Breast epithelium (tissue), 2 donors: ENCODE measurements around a stretch of chr15.

DNA sequence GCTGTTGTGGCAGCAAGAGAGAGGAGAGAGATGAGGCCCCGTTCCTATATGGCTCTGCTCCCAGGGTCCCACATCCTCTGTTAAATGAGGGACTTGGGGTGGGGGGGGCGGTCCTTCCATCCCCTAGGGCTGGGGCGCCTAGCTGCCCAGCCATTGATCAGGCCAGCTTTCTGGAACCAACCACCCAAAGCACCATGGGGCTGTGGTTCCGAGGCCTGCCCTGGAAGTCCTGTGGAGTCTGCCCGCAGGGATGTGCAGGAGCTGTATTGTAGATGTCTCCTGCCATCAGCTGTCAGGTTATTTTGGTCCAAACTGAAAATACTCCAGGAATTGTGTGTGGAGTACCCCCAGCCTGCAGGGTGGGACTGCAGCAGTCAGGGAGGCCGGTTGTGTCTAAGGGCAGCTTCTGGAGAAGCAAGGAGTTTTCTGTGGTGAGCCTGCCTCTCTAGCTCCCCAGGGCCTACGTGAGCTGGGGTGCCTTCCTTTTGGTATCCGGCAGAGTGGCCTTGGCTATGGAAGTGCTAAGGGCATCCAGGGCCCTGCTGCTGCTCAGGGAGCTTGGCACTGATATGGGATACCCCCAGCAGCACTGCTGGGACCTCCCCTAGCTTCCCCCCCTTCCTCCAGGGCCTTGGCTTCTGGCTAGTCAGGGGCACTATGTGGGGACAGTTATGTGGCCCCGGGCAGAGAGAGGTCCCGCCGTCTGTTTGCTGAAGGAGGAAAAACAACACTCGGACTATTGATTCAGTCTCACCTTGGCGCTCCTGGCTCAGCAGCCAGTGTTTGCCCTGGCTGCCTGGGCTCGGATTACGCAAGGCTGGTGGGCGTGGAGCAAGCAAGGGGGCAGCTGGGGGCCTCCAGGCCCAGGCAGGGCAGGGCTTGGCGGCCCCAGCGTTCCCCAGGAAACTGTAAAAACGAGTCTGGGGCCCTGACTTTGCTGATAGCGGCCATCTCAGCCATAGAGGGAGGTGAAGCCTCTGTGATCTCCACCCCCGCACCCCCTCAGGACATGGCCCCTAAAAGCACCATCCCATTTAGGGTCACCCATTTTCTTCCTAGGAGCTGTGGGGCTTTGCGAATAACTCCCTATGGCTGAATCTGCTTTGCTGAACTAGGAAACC, 5.5 kb downstream of the FURIN start:
- PRO-cap = no peak
- RAMPAGE, long total RNA, 2 experiments = no peak in any of the 2 experiments

GRCh38 chr15:90876177-90876710, 7.9 kb downstream of the FURIN start:
- PRO-cap = no peak
- RAMPAGE, long total RNA, 2 experiments = no peak in any of the 2 experiments

DNA sequence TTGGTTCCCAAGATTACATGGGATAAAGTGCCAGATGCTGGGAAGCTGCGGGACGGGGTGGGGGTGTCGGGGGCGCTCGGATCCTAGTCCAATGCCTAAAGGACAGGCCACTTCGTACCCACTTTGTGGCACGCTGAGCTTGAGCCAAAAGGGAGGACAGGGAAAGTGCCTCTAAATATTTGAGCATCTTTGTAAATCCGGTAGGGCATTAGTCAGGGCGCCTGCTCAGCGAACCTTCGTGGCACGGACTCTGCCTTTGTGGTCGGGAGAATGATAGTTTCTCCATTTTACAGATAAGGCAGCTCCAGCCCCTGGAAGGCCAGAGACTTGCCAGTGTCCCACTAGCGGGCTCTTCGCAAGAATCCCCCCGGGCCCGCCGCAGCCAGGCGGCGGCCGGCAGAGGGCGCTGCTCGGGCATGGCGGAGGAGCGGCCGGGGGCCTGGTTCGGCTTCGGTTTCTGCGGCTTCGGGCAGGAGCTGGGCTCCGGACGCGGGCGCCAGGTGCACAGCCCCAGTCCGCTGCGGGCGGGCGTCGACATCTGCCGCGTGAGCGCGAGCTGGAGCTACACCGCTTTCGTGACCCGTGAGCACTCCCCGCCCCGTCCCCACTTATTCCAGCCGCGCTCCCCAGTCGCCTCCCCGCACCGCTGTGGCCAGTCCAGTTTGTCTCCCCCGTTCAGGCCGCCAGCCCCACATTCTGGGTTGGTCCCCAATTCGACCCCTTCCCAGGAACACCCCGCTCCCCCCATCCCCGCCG, 1.8 kb downstream of the RCCD1 start:
- PRO-cap = unidirectional peak, plus-strand start at position 417 of the sequence; unidirectional peak, plus-strand start at position 472 of the sequence; unidirectional peak, plus-strand start at position 513 of the sequence
- RAMPAGE, long total RNA, 2 experiments = no peak in any of the 2 experiments

DNA sequence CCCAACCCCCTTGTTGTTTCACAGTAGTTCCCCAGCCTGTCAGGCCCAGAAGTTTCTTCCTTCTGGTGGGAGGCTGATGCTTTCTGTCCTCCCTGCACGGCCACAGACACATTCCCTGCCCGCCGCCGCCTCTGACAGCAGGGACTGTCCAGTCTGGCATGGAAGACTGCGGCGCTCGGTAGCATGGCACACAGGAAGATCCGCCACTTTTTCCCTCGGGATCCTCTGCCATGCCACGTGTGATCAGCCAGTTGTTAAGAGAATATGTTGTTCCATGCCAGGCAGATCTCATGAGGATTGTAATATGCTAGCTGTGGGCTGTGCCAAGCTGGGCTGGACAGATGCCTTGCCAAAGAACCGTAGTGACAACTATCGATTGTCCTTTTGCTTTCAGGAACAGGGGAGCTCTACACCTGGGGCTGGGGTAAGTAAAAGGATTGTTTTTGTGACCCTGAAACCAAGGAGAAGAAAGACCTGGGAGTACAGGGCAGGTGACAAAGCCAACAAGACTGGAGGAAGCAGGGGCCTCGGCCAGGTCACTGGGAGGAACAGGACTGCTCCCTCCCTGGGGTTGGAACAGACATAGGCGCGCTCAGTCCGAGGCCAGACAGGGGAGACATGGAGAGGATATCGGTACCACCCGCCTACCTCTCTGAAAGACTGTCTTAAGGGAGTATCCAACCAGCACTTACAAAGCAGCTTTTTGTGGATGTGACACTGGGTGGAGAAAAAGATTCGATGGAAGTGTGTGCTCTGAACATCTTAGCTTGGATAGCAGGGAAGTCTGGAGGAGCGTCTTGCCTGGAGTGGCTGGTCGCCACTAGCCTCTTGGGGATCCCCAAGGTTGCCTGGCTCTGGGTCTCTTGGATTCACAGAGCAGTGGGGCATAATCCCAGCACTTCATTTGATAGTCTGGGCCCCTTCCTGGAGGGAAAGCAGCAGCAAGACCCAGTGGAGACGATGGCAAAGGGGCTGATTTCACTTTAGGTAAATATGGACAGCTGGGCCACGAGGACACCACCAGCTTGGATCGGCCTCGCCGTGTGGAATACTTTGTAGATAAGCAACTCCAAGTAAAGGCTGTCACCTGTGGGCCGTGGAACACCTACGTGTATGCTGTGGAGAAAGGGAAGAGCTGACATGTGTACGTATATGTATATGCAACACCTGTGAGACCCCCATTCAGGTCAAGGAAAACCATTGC, 6.3 kb downstream of the RCCD1 start:
- PRO-cap = no peak
- RAMPAGE, long total RNA, 2 experiments = no peak in any of the 2 experiments

DNA sequence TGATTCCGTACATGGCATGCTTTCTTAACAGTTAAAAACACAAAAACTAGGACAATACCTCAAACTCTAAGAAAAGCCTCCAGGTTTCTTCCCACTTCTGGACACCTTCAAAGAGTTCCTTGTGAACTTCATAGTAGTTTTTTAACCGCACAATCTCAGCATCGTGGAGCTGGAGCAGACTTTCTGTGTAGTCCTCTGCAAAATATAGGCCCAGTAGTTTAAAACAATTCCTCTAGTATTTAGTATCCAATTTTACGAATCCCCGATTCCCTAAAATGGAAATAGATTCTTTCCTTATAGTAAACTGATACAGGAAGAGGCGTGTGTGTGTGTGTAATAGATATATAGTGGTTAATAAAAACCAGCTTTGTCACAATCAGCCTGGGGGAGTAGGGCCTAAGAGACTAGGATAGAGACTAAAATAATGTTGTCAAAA, 15.2 kb downstream of the PRC1 start:
- PRO-cap = no peak
- RAMPAGE, long total RNA, 2 experiments = no peak in any of the 2 experiments

- PRO-cap = no peak
- RAMPAGE, long total RNA, 2 experiments = no peak in any of the 2 experiments
Measured at GRCh38 chr15:91801974-91802743, 51.3 kb upstream of the SLCO3A1 start.

- PRO-cap = no peak
- RAMPAGE, long total RNA, 2 experiments = no peak in any of the 2 experiments
Measured at GRCh38 chr15:91854098-91855272, 977 bp downstream of the SLCO3A1 start.

GRCh38 chr15:91857168-91858282, 4.0 kb downstream of the SLCO3A1 start:
- PRO-cap = no peak
- RAMPAGE, long total RNA, 2 experiments = no peak in any of the 2 experiments

DNA sequence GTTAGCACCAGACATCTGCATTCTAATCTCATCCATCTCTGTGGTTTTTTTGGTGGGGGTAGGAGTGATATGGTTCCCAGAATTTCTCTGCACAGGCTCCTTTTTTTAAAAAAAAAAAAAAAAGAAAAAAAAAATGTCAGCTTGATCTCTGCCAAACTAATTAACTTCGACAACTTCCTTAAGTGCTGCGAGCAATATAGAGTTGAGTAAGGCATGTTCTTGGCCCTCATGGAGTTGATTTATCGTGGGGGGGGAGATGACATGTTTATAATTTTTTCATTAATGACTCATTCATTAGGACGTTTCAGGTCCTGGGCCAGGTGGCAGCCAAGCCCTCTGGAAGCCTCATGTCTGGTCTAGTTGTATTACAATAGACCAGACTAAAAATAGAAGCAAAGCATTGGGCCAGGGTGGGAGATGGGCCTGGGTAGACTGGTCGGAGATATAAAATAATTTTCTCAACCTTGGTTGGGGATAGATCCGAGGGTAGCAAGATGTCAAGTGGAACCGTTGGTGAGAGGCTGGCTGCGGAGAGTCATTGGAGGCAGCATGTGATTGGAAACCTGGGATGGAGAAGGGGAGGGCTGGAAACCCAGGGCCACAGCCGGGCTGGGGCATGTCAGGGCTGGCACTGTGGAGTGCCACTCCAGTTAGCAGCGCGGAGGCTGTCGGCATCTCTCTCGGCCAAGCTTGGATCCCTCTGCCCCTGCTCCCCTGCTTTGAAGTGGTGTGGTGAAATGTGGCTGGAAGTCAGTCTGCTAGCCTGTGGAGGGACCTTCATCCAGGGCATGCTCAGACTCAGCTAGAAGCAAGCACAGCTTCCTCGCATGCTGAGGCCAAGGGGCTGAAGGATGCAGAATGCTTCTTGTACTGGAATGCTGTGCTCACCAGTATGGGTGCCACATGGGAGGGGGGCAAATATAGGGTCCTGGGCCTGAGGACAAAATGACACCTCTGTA, 13.2 kb downstream of the SLCO3A1 start:
- PRO-cap = no peak
- RAMPAGE, long total RNA, 2 experiments = no peak in any of the 2 experiments

- PRO-cap = bidirectional peak, plus-strand start at chr15:92820575, minus-strand start at chr15:92820384
- RAMPAGE, long total RNA, 2 experiments = no peak in any of the 2 experiments
Measured at GRCh38 chr15:92820016-92821122, 79.8 kb upstream of the CHD2 start.

GRCh38 chr15:92869889-92870600, 30.1 kb upstream of the CHD2 start:
- PRO-cap = no peak
- RAMPAGE, long total RNA, 2 experiments = no peak in any of the 2 experiments

GRCh38 chr15:92881727-92882486, 18.2 kb upstream of the CHD2 start:
- PRO-cap = bidirectional peak, plus-strand start at chr15:92882668, minus-strand start at chr15:92882386
- RAMPAGE, long total RNA, 2 experiments = start-site peak on the minus strand in 2 of 2 experiments, at chr15:92882300-92882389 at its widest, 12 to 28 reads per replicate

DNA sequence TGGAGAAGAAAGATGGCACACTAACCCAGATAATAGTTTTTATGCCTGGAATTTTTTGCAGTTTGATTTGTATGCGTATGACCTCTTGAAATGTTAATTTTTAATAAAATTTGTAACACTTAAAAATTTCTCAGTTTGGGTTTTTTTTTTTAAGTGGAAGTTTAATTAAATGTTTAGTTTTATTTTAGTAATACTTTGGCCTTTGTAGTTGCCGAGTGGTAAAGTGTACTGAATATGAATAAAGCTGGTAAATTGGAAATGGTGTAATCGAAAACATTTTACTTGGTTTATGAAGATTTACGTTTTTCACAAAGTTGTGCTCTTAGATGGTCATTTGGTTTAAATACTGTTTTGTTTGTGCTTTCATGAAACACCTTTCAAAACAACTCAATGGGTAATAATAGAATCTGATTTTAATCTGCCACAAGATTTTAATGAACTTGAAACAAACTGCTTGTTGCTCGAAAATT, 2.1 kb upstream of the CHD2 start:
- PRO-cap = no peak
- RAMPAGE, long total RNA, 2 experiments = no peak in any of the 2 experiments

GRCh38 chr15:92904942-92905935, 5.1 kb downstream of the CHD2 start:
- PRO-cap = no peak
- RAMPAGE, long total RNA, 2 experiments = no peak in any of the 2 experiments

DNA sequence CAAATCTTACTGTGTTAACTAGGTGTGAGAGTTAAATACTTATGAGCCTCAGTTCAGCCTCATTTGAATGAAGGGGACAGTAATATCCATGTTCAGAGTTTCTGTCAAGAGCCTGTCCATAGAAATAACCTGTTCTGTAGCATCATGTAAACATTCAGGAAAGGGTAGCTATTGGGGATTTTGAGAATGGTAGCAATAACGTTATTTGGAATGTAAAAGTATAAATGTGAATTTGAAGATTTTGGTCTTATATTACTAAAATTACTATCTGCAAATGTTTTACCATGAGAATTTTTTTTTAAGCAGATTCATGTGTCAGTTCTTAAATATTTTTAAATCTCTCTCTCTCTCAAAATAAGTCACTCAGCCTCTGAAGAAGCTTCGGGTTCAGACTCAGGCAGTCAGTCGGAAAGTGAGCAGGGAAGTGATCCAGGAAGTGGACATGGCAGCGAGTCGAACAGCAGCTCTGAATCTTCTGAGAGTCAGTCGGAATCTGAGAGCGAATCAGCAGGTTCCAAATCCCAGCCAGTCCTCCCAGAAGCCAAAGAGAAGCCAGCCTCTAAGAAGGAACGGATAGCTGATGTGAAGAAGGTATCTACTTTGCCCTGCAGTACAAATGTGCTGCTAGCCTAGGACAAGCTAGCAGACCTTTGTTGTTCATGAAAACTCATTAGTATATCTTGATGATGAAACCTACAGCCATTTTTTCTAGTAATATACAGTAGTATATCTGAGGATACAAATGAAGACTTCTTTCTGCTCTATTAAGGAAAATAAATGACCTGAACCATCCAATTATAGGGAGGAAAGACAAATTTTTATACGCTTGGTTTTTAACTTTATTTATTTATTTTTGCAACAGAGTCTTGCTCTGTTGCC, 24.1 kb downstream of the CHD2 start:
- PRO-cap = no peak
- RAMPAGE, long total RNA, 2 experiments = no peak in any of the 2 experiments

GRCh38 chr15:92939219-92939743, 39.2 kb downstream of the CHD2 start:
- PRO-cap = no peak
- RAMPAGE, long total RNA, 2 experiments = no peak in any of the 2 experiments

DNA sequence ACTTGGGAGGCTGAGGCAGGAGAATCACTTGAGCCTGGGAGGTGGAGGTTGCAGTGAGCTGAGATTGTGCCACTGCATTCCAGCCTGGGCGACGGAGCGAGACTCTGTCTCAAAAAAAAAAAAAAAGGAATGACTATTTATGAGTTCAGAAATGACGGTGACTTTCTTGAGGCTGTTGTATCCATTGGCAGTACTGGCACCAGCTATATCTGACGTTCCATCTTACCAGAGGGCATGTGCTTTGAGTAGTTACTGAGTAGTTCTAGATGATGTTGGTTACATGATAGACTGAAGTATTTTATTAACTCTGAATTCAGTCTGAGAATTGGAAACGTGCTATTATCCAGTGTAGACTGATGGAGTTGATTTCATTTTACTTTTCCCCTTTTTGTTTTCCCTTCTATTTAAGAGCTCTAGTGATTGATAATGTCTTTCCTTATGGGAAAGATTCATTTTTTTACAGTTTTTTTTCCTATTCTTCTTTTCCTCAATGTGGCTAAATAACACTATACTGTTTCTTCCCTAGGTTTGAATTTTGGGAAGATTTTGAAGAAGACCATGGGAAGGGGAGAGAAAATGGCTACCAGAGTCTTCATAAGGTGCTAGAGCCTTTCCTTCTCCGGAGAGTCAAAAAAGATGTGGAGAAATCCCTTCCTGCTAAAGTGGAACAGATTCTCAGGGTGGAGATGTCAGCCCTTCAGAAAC, 66.8 kb downstream of the CHD2 start:
- PRO-cap = no peak
- RAMPAGE, long total RNA, 2 experiments = no peak in any of the 2 experiments

DNA sequence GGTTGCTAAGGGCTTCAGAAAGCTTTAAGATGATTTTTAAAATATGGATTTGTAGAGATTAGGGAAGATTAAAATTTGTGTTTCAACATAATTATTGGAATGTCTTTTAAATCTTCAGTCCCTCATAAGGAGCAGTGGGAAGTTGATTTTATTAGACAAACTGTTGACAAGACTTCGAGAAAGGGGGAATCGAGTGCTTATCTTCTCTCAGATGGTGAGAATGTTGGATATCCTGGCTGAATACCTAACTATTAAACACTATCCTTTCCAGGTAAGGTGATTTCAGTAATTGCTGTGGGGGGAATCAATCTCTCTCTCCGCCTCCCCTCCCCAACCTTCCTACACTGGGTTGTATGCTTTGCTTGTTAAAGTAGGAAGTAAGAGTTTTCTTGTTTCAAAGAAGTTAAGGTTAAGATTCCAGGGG, 72.0 kb downstream of the CHD2 start:
- PRO-cap = no peak
- RAMPAGE, long total RNA, 2 experiments = no peak in any of the 2 experiments

DNA sequence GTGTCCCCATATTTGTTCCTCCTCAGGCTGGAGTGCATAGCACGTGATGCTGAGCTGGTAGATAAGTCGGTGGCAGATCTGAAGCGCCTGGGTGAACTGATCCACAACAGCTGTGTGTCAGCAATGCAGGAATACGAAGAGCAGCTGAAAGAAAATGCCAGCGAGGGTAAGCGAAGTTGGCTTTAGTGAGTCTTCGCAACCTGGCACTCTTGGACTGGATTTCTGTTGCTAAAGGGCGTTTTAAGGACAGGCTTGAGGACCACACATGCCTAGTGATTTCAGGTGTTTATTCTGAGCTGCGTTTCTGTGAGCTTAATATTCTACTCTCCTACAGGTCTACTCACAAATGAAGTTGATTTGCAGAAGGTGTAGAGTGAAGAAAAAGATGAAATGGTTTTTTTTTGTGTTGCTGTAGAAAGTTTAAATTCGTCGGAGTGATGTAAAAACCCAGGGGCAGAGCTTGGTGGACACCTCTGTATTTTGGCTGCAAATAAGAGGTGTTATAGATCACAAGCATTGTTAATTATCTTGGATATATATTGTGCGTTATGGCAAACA, 92.8 kb downstream of the CHD2 start:
- PRO-cap = no peak
- RAMPAGE, long total RNA, 2 experiments = no peak in any of the 2 experiments

DNA sequence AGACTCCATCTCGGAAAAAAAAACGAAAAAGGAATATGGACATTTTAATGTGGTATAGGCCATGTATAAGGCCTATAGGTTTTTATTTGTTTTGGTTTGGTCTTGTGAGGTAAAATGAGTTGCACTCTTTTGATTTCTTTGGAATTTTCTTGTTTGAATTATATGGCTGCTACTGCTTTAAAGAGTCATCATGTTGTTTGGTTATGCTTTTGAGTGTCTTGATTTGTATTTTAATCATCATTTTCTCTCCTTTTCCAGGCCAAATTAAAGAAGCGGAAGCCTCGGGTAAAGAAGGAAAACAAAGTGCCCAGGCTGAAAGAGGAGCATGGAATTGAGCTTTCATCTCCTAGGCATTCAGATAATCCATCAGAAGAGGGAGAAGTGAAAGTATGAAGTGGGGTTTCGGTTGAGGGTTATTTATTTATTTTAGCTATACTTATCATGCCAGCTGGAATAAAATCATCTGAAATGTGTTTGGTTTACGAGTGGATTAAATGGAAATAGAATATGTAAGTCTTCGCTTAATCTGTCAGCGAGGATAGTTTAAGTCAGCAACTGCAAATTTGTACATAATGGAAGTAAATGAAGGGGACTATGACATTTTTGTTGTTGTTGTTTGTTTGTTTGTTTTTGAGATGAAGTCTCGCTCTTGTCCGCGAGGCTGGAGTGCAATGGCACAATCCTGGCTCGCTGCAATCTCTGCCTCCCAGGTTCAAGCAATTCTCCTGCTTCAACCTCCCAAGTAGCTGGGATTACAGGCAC, 88.6 kb downstream of the RGMA start:
- PRO-cap = no peak
- RAMPAGE, long total RNA, 2 experiments = start-site peak on the plus strand in 1 of 2 experiments, centred at position 298 of the sequence, 53 reads per replicate